ENCODE results near the gene IPO8.

DNA sequence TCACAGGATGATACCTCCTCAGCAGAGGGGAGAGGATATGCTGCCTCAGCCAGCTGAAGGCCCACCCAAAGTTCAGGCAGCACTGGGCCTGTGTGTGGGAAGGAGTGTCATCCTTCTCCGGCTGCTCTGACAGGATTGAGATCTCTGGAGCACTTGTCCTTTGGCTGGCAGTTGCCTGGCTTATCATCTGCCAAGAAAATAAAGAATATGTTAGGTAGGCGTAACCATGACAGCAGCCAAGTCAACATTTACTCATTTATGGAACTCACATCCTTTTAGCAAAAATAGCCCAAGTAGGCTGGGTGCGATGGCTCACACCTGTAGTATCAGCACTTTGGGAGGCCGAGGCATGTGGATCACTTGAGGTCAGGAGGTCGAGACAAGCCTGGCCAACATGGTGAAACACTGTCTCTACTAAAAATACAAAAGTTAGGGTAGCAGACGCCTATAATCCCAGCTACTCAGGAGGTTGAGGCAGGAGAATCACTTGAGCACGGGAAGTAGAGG is 68.6 kb downstream of the PPFIBP1 start:
- PRO-cap, 2 experiments = no peak in any of the 2 experiments

DNA sequence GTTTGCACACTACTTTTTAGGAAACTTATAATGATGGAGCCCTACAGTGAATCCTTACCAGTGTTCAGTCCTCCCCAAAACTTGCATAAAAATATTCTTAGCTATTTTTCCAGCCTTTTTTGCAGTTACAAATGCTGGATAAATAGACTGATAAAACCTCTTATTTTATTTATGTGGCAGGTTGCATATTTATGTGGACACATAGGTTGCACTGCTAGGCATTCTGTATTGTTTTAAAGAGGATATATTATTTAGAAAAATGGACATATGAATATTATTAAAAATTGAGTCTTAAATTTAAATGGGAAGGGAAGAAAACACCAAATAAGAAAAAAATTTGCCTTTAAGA is 18.6 kb upstream of the MANSC4 start:
- PRO-cap, 2 experiments = no peak in any of the 2 experiments

DNA sequence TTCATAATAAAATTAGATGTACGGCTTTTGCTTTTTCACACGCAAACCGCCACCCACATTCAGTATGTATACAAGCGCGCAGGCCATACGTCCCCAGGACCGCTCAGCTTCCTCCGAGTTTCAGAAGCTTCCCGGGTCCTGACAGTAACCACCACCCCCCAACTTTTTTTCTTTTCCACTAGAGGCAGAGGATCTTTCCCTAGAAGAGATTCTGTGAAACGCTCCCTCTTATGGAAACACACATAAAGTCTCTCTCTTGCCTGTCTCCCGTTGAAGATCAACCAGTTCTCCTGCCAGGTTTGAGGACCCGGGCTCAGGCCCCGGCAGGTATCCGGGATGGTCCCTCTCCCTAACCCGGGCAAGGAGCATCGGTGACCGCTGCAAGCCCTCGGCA is 3.6 kb downstream of the PTHLH start:
- PRO-cap, 2 experiments = no peak in any of the 2 experiments

- PRO-cap, 2 experiments = no peak in any of the 2 experiments
Measured at GRCh38 chr12:28323410-28324215, 133.4 kb downstream of the CCDC91 start.

GRCh38 chr12:29041873-29042149 is 107.3 kb upstream of the FAR2 start:
- PRO-cap, 2 experiments = no peak in any of the 2 experiments

- PRO-cap, 2 experiments = peak in 2 of 2 experiments; most common plus-strand start chr12:29149636 (in 1); most common minus-strand start chr12:29149472 (in 2)
Measured at GRCh38 chr12:29149410-29150604, 729 bp downstream of the FAR2 start.

DNA sequence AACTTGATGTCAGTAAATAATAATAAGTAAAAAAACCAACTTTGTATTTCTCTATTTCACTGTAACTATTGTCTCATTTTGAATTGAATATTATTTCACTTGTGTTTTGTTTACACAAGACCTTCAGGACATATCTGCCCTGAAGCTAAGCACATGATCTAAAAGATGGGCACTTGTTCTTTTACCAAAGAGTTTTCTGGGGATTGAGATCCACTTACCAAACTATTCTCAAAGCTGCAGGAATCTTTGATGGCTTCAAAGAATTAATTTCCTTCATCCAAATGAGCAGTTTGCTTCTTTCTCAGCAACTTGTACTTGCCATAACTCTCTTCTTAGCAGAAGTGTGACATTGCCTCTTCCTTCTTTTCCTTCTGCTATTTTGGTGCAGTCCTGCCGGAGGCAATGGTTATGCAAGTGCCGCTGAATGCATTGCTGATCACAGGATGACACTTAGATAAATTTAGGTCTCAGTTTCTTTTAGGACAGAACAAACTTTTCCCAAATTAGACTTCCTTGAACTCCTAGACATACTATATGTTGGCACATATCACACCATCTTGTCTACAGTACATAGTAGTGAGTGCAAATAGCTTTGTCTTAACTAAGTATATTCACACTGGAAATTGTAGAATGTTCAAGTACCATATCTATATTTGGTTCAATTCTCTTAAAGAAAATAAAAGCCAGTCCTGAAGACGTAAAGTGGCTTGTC is 9.2 kb downstream of the FAR2 start:
- PRO-cap, 2 experiments = no peak in any of the 2 experiments

GRCh38 chr12:29208496-29209275 is 59.6 kb downstream of the FAR2 start:
- PRO-cap, 2 experiments = no peak in any of the 2 experiments

DNA sequence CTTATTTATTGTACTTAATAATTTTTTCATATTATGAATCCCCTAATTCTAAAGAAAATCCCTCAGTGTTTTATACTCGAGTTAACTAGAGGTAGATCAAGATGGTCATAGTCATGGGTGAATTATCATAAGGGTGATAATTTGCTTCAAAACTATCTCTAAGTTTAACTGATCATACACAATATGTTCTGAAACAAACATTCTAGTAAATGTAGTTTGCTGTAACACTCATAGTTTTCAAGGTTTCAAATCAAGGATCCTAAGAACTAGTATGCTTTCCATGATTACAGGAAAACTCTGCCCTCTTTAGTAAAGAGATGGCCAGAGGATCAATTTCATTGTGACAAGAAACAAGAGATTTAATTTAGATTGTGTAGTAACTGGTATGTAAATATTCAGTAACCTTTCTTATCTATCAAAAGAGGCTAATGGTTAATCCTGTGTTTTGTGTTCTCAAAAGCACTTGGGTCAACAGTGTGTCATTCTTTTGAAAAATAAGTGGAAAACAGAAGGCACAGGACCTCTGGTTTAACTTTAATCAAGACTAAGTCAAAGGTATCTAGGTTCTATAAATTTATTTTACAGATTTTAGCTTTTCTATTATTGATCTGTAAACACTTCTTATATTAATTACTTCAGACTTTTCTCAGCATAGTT is 56.5 kb upstream of the ERGIC2 start:
- PRO-cap, 2 experiments = no peak in any of the 2 experiments

DNA sequence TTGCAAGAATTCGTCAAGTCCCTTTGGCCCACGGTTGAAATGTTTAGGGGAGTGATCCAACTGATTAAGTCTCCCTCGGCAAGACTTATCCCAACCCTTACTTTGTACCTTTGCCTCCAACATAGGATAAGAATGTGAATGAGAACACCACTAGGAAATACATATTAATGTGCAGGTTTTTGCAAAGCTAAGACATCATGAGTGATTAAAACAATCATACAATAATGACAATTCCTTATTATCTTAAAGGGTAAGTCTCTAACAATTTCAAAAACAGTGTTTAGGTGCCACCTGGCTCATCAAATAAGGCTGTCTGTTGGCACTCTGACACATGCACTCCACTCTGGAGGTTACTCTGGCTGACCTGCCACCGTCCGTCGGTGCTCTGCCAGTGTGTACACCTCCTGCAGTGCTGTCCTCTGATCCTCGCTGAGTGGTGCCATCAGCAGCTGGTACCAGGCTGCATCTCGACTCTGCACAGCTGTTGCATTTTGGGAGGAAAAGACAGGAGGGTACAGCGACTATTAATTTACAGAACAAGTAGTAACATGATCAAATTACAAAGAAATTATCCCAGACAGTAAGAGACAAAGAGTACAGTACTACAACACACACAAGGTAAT is 64.0 kb downstream of the IPO8 start:
- PRO-cap, 2 experiments = no peak in any of the 2 experiments

DNA sequence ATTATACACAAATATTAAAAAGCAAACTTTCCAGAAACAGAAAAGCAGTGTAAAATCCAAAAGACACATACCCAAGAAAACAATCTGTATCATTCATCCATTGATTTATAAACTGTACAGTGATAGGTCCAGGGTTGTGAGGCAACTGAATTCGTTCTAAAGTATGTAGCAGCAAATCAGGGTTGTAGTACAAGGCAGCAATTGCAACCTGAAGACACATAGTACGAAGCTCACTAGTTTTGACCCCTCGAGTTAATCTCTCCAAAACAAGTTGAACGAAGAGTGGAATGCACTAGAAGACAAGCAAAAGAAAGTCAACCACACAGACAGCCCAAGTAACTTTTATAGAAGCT is 56.2 kb downstream of the IPO8 start:
- PRO-cap, 2 experiments = no peak in any of the 2 experiments

- PRO-cap, 2 experiments = no peak in any of the 2 experiments
Measured at GRCh38 chr12:30648992-30649524, 46.6 kb downstream of the IPO8 start.

DNA sequence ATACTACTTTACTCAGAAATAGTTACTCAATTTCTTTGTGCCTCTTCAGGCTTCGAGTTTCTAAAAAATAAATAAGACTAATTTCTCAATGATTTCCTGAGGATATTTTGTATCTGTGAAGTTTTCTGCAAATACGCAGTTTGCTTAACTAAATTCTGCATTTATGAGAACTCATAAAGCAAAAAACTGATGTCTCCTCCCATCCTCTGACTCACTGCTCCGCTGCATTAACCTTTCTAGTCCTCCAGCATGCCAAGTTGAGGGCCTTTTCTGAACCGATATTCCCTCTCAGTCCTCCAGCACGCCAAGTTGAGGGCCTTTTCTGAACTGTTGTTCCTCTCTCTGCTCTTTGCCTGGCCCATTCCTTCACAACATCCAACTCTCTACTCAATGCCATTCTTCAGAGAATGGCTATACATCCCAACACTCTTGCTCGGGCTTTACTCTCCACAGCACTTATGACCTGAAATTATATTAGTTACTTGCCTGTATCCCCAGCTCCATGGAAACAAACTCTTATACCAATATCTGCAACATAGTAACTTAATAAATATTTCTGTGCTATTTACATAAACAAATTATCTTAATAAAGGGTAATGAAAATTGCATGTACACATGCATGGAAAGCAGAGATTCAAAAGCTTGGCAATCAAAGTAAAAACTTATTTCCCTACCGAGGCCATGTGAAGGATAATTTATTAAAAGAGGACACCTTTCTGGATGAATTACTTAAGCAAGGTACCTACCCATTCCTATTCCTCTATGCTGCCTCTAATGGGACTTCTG is 3.0 kb downstream of the IPO8 start:
- PRO-cap, 2 experiments = no peak in any of the 2 experiments

DNA sequence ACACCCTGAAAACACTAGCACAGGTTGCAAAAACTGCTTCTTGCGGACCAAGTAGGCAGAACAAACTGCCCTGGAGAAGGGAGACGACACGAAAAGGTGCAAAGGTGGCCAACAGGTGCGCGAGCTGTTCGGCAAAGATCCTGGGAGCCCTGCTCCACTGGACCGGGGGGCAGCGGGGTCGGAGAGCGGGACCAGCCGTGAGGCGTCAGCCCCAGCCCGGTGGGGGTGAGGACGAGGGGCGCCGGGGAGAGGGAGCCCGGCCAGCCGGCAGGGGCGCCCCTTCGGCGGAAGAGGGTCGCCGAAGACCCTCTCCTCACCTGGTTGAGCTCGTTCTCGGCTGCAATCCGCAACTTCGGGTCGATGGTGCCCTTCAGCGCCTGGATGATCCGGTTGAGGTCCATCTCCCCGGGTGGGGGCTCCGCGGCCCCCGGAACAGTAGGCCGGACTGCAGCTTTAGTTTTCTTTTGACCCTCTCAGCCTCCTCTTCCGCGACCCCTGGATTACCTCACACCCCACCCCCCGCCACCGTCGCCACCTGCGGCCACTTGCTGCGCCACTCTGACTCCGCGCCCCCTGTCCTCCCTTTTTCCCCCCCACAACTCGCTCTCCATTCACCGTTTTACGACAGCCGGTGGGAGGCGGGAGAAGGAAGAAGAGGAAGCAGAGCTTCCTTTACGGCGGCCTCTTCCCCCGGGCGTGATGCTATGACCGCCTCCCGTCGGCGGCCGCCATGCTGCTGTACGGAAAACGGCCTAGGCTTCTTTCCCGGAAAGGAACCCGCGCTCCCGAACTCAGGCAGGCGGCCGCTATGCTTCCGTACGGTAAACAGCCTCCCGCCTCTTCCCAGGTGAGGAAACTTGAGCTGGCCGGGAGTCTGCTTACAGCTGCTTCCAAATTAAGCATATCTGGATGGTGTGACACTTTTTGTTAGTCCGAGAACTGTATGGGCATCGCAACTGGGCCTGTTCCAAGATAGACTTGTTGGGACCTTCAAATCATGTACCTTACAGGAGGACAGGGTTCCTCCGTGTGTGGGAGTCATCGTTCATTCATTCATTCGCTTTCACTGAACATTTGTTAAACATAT is at the start of gene IPO8:
IPO8 (minus strand) TSS at position 623 of the 1,087 bp plus-strand sequence.
- PRO-cap, 2 experiments = peak in 2 of 2 experiments; most common plus-strand start position 58 of the sequence (in 1); most common minus-strand start position 580 of the sequence (in 1)

GRCh38 chr12:30795528-30795819 is 40.7 kb upstream of the CAPRIN2 start:
- PRO-cap, 2 experiments = no peak in any of the 2 experiments

GRCh38 chr12:31100297-31100755 is 26.7 kb downstream of the DDX11 start:
- PRO-cap, 2 experiments = no peak in any of the 2 experiments

DNA sequence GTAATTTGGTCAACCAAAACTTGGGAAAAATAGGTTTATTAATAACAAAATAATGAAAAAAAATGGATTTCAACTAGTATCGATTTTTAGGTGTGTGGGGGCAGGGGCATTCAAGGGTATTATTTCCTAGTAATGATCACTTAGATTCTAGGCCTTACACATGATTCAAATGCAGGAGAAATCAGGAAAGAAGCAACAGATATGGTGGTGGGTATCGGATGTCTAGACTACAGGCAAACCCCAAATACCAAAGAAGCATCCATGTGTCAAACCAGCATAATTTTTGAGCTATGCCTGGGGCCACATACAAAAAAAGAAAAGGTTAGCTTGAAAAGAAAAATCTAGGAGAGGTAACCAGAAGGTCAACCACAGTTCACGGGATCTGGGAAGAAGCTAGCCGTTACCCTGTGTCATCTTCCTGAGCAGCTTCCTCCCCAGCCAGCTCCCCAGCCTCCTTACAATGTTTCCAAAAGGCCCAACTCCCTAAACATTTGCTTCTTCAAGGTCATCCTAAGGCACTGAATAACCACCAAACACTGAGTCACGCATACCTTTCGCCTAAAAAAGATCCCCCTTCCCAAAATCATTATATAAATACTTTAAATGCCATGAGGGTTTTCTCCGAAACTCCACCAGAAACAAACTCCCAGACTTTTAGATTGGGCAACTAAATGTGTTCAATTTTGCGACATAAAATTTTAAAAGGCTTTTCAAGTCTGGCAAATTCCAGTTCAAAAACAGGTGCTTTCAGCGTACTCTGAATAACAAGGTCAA is 3.1 kb downstream of the SINHCAF start:
- PRO-cap, 2 experiments = no peak in any of the 2 experiments

DNA sequence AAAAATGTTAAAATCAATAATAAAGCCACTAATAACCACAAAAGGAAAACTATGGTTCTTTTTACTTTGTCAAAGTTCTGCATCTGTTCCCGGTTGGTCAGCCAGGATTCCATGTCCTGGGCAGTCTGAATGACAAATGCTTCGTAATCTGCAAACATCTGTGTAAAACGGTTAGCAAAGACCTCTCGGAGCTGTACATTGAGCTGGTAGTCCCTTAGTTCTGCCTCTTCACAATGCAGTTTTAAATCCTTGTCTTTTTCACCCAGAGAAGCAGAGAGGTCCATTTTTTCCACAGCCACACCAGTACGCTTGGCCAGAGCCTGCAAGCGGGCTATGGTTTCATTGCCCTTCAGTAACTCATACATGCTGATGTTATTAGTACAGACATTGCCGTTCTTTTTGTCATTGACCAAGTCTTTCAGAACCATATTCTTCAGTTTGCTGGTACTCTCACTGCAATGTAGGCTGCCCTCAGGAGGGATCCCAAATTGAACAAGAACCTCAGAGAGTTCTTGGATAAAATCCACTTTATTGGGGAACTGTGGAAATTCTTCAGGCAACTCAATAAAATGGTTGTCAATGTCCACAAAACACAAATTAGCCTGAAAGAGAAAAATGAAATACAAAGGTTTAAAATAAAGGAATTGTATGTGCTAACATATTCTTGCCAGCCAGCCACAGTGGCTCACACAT is 126.1 kb upstream of the SINHCAF start:
- PRO-cap, 2 experiments = no peak in any of the 2 experiments

DNA sequence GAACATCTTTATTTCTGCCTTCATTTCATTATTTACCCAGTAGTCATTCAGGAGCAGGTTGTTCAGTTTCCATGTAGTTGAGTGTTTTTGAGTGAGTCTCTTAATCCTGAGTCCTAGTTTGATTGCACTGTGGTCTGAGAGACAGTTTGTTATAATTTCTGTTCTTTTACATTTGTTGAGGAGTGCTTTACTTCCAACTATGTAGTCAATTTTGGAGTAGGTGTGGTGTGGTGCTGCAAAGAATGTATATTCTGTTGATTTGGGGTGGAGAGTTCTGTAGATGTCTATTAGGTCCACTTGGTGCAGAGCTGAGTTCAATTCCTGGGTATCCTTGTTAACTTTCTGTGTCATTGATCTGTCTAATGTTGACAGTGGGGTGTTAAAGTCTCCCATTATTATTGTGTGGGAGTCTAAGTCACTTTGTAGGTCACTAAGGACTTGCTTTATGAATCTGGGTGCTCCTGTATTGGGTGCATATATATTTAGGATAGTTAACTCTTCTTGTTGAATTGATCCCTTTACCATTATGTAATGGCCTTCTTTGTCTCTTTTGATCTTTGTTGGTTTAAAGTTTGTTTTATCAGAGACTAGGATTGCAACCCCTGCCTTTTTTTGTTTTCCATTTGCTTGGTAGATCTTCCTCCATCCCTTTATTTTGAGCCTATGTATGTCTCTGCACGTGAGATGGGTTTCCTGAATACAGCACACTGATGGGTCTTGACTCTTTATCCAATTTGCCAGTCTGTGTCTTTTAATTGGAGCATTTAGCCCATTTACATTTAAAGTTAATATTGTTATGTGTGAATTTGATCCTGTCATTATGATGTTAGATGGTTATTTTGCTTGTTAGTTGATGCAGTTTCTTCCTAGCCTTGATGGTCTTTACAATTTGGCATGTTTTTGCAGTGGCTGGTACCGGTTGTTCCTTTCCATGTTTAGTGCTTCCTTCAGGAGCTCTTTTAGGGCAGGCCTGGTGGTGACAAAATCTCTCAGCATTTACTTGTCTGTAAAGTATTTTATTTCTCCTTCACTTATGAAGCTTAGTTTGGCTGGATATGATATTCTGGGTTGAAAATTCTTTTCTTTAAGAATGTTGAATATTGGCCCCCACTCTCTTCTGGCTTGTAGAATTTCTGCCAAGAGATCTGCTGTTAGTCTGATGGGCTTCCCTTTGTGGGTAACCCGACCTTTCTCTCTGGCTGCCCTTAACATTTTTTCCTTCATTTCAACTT is 37.2 kb downstream of the DENND5B start:
- PRO-cap, 2 experiments = no peak in any of the 2 experiments

- PRO-cap, 2 experiments = no peak in any of the 2 experiments
Measured at GRCh38 chr12:31651796-31652393, 7.6 kb upstream of the ETFBKMT start.

All from helper T cell (primary cell).